HGPS cell (cell line): ENCODE data around the genes BEST3, PTPRB and GLIPR1L2.

DNA sequence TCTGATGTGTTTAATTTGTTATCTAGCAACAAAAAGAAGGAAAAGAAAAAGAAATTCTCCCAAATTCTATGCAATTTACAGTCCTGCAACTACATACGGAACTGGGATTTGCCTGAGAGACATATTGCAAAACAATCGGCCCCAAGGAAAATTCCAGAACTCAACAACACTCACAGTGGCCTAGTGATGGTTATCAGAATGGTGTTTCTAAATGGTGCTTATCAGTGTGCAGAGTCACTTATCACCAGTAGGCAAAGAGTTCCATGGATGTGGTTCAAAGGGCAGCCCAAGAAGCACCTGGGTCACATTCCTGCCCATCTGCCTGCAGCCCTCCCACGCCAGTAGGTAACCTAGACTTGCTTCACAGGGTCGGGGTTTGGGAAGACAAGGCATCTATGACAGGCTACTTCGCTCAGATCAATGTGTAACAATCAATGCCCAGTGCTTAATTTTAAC is 53.9 kb upstream of the FRS2 start:
- RRBS: no CpG with 5 or more reads among the region's 5 CpGs

GRCh38 chr12:69440028-69440366 is 30.2 kb upstream of the FRS2 start:
- RRBS: no CpG with 5 or more reads among the region's 3 CpGs

GRCh38 chr12:69699246-69699652 is at the start of gene BEST3:
BEST3 (minus strand) TSS chr12:69699303.
- RRBS: no CpG with 5 or more reads among the region's 8 CpGs

- RRBS: no CpG with 5 or more reads among the region's 4 CpGs
Measured at GRCh38 chr12:69810718-69811271, 14.2 kb upstream of the MYRFL start.

DNA sequence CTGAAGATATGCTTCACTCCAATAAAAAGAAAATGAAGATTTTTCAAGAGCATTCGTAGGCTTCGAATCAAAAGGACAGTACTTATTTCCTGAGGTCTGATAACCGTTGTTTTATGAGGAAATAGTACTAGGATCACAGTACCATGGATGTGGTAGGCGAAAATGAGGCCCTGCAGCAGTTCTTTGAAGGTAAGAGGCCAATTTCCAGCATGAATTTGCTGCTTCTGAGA is 263 bp downstream of the MYRFL start:
- RRBS: no CpG with 5 or more reads among the region's 4 CpGs

DNA sequence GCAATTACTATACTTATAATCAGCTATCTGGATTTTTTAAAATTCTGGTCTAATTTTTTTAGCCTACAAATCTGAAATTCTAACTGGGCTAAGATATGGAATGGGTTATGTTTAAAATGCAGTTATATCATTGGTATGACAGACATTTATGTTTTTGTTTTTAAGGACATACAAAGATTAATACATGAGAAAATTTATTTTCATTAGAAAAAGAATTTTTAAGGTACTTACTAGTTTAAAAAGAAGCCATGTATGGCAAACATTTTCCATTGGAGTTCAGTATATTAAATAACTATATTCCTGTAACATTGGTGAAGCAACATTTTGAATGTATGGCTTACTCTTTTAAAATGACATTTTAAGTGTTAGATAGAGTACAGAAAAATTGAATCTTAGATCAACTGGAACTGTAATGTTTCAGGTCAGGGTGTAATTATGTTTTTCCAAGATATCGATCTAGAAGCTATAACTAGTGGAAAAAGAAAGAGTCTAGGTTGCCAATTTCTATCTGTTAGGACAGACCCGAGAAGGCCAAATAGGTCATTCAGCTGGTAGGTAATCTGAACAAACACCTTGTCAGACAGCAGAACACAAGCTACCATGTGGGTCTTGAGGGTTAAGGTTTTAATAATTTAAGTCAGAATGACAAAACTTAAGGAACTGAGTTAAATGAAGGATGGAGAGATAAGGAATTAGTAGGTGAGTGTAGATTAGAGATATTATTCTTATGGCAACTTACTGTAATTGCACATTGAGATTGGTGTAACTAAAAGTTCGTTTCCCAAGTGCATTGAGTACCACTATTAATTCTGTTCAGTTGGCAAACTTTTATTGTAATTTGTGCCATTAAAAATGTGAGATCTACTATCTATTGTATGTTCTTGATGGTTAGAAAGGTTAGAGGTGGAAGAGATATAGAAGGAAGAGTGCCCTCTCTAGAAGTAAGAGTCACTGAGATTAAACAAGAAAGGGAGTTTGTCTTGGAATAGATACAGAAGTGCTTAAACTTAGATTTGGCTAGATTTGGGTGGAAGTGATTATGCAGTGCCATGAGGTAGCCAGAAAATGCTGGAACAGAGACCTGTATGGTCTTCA is 44.9 kb upstream of the KCNMB4 start:
- RRBS: no CpG with 5 or more reads among the region's 3 CpGs

DNA sequence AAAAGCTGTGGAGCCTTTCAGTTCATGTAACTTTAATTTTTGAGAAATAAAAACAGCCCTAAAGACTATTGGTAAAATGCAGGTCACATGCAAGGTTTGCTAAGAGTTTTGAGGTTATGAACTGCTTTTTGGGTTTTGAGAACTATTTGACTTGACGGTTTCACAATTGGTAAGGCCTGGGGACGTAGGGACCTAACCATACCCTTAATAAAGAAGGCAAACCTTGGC is 103.3 kb downstream of the KCNMB4 start:
- RRBS: no CpG with 5 or more reads among the region's 2 CpGs

GRCh38 chr12:70637186-70638051 is at the start of gene PTPRB:
PTPRB (minus strand) TSS chr12:70637429.
- RRBS: no CpG with 5 or more reads among the region's 7 CpGs

- RRBS: no CpG with 5 or more reads among the region's 3 CpGs
Measured at GRCh38 chr12:71134285-71134868, 23.4 kb downstream of the TSPAN8 start.

DNA sequence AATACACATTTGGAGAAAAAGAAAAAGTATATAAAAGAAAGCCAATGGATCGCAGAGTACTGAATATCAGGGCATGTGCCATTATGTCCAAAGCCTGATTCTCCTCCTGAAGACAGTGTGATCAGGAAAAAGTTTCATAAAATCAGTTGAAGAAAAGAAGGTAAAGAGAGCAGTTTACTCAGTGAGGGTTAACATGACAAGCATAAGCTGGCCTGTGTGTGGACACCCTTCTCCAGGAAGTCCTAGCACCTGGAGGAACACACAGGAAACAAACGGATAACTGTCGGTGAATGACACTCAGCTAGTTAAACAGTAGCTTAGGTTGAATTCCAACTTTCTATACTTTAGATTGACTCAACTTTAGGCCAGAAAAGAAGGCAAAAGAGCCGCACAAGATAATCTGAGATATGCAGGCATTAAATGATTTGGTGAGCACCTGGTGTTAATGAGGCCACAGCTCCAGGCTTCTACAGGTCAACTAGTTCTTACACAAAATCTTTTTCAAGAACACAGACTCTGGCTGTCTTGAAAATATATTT is 56.7 kb upstream of the TSPAN8 start:
- RRBS: no CpG with 5 or more reads among the region's 4 CpGs

DNA sequence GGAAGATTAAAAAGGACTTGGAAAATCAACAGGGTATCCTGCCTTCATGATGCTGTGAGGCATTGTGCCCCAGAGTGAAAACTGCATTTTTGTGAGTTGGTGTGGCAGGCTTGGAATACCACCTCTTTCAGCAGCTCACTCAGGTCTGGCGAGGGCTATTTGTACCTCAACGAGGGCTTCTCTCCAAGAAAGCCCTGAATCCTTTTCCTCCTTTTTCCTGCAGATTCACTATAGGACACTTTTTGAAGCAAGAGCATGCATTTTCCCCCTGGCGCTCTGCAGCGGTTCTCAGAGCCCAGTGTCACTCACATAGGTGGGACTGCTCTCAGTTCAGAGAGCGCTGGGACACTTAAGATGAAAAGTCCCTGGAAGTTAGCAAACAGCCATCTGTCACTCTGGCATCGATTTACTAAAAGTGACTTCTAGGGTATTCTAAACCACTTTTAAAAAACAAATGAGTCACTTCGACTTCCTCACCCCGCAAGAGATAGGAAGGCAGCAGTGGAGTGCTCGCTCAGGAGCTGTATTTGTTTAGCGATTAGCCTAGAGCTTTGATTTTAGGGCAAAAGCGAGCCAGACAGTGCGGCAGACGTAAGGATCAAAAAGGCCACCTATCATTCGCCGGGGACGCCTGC is 813 bp upstream of the LGR5 start:
- RRBS: no CpG with 5 or more reads among the region's 16 CpGs

GRCh38 chr12:71639439-71639923 is 24.2 kb downstream of the ZFC3H1 start:
- RRBS: no CpG with 5 or more reads among the region's 1 CpG

DNA sequence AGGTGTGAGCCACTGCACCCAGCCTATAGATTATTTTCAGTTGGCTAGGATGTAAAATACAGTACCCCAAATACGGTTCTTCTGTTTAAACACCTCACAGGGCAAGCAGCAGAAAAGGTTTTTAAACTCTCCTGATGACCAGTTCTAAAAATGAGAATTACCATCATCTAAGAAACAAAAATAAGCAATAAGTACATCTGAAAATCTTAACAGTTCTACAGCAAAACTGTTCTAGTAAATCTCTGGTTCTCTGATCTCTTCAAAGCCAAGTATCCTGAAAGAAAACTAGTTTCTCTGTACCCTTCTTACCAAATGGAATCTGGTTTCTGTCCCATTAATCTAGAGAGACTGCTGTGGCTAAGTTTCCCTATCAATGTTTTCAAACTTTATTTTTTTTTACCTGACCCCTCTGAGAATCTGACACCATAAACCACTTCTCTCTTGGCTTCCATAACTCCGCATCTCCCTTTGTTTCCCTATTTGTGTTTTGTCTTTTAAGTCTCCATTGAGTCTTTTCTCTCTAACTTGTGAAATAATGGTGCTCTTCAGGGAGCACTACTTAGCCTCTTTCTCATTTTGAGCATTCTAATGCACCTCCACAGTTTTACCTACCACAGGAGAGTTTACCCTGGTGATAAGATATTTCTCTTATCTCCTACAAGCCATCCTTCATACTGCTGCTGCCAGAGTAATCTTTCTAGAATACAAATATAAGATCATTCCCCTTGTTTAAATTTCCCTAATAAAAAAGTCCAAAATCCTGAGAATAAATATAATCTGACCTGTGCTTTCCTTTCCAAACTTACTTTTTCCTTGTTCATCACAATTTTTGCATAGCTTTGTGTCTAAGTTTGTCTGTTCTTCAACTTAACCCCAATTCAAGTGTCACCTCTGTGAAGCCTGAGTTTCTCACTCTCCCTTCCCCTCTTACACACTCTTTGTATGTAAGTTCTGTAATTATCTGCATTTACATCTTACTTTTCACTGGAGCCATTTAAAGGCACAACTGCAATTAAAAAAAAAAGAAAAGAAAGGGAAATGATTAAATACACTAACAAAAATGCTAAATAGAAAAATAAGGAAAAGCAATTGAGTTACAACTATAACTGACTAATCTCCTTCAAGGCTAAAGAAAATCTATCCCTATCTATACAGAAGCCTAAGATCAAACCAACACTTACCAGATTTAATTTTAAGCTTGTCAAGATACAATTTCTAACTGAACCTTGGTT is 4.7 kb downstream of the ZFC3H1 start:
- RRBS: no CpG with 5 or more reads among the region's 2 CpGs

GRCh38 chr12:71710128-71710671 is 24.3 kb downstream of the TMEM19 start:
- RRBS: no CpG with 5 or more reads among the region's 6 CpGs

DNA sequence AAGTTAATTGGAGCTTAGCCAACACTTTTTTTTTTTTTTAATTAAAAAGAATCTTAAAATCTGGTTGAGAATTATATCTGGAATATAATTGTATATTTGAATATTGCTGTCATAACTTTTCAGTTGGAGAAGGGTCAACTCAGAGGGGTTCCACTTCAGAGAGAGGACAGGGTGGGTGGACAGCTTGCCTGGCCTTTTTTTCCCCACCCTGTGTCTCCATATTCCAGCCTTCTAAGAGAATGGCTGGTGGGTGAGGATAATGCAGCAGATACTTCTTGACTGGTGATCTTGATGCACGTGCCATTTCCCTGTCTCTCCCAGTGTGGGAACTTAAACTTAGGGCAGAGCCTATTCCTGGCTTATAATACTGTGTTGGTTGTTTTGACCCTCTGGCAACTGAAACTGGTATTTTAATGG is 15.3 kb downstream of the RAB21 start:
- RRBS: no CpG with 5 or more reads among the region's 1 CpG

DNA sequence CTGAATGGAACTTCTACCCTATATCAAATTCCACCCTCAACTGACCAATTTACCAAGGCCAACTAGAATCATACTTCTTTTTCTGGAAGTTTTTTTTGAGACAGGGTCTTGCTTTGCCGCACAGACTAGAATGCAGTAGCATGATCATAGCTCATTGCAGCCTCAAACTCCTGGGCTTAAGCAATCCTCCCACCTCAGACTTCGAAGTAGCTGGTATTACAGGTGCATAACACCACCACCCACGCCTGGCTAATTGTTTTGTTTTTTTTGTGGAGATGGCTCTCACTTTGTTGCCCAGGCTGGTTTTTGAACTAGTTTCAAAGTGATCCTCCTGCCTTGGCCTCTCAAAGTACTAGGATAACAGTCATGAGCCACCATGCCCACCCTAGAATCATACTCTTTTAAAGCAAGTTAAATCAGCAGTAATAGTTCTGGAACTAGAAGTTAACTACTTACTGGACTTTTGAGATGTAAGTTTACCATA is 37.2 kb downstream of the RAB21 start:
- RRBS: no CpG with 5 or more reads among the region's 3 CpGs

DNA sequence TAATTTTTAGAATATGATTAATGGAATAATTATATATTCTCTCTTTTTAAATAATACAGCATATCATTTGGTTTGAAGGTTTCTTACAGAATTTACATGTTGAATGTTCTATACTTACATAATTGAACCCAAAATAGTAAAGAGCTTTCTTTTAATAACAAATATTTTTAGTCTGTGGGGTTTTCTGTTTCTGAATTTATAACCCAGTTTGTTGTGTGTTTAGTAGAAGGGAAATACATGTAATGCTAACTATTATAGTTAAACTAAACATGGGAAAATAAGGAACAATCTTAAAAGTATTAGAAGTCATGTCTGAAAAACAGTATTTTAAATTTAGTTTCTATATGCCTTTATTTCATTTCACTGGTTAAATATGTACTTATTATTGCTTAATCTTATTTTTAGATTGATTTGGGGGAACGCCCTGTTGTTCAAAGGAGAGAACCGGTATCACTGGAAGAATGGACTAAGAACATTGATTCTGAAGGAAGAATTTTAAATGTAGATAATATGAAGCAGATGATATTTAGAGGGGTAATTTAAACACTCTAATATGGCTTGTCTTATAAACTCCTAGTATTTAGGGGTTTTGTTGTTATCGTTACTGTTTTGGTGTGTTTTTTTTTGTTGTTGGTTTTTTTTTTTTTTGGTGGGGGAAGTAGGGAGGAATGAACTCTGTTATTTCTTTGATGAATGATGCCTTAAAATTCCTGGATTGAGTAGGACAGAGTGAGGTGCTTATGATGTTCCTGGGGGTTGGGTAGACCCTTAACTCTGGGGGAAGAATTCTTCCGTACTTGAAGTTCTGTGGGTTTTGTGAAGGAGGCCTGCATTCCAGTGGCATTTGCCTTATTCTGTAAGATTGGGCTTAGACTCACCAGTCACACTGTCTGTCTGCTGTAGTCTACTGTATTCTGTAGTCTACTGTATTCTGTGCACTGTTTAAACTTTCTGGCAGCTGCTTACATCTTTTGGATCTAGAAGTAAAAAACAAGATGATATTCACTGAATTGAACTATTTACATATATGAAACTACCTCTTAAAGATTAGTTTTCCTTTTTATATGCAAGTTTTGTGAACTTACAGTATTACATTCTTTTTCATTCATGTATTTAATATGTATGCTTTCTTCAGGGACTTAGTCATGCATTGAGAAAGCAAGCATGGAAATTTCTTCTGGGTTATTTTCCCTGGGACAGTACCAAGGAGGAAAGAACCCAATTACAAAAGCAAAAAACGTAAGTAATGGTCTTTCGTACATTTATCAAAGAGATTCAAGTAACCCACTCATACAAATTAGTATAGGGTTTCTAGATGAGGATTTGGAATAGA is 42.6 kb upstream of the TPH2 start:
- RRBS: no CpG with 5 or more reads among the region's 6 CpGs

DNA sequence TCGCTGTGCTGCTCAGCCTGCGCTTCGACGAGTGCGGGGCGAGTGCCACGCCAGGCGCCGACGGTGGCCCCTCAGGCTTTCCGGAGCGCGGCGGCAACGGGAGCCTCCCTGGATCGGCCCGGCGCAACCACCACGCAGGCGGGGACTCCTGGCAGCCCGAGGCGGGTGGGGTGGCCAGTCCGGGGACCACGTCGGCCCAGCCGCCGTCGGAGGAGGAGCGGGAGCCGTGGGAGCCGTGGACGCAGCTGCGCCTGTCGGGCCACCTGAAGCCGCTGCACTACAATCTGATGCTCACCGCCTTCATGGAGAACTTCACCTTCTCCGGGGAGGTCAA is 745 bp downstream of the TRHDE start:
- RRBS: 6% methylated on average over 13 of the region's 37 CpGs

DNA sequence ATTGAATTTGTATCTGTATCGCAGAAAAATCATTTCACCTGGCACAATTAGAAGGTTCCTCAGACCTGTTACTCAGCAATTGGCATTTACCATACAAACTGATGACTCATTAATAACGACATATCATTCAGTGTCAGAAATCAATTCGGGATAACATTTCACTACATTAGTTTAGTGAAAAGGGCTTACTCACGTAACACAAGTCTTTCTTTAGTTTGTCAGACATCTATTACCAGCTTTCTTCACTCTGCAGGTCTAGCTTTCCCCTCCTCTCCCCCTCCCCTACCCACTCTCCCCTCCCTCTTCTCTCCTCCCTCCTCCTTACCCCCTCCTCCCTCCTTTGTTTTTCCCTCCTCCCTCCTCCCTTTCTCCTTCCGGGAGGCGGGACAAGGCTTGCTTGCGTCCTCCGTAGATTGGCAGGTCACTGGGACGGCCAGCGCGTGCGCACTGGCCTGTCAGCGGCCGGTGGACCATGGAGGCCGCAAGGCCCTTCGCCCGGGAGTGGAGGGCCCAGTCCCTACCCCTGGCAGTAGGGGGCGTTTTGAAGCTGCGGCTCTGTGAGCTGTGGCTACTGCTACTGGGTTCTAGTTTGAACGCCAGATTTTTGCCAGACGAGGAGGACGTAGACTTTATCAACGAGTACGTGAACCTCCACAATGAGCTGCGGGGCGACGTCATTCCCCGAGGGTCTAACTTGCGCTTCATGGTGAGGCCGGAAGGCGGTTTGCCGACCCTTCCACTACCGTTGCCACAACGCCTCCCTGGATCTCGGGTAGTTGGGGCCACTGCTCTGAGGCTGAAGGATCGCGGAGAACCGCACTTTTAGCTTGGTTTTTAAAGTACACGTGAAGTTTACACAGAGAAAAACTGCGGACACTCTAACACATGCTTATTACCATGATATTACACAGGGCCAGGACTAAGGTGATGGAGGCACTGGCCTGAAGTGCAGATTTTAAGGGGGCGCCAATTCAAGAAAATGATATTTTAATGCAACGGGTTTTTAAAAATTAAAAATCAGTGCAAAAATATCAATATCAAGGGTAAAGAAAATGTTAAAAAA is at the start of gene GLIPR1L2:
TSS of gene GLIPR1L2 (plus strand) at position 445 of the 1,063 bp plus-strand sequence.
- RRBS: 11% methylated on average over 10 of the region's 42 CpGs